Trachea (tissue), 1 donor: ENCODE data around the genes PDC and PLA2G4A.

- PRO-cap, result no peak
Measured at GRCh38 chr1:183734641-183735138, 70.2 kb upstream of the RGL1 start.

DNA sequence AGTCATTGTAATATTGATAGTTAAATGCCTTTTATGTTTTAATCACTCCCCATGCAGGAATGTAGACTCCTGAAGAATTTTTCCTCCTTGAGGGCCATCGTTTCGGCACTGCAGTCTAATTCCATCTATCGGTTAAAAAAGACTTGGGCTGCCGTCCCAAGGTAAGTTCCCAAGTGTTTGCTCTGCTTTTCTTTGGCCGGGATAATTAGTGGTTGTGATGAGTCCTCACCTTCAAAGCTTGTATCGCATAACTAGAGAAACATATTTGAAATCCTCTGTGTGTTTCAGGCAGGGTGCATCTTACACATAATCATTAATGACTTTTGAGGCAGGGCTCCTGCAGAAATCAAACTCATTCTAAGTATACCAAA is 83.5 kb downstream of the RGL1 start:
- PRO-cap, result no peak

DNA sequence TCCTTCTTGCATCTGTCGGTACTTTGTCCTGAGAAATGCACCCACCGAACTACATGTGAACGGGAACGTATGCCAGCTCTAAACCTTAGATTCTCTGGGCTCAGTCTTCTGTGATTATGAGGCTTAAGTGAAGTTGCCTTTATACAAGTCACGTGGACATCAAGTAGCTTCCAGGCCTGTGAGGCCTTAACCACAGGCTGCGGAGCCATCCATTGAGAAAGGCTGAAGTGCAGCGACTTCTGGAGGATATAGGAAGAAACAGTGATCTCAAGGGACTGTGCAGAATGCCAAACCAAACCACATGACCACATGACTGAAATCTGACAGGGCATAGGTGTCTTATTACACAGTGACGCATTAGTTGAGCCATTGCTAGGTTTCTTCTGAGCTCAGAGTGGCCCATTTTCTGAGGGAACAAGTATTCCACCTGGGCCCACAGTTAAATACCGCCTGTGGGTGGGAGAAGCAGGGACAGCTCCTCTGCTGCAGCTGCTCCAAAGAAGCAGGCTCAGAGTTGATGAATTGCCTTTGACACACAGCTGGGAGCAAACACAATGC is 94.6 kb downstream of the COLGALT2 start:
- PRO-cap, result no peak

GRCh38 chr1:184050895-184051150 is 707 bp upstream of the TSEN15 start:
- PRO-cap, result no peak

DNA sequence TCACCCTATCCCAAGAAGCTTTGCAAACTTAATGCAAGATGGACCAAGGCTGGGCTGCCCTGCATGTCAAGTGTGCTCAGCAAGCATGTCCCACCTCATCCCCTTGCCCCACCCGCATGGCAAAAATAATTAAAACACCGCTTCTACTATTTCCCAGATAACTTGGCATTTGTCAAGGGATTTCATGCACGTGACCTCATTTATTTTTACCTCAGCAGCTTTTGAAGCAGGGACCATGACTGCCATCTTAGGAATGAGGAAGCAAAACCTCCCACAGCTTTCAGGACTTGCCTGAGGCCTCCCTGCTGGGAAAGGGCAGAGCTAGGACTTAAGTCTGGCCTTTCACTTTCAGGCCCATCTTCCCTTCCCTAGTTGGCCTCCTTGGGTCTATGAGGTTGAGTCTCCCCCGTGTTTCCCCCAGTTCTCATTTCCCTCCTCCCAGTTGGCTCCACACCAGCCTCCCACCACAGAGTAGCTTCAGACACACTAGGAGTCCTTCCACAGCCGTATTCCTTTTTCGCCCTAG is 161.4 kb downstream of the TSEN15 start:
- PRO-cap, result no peak

GRCh38 chr1:184385759-184386192 is 1.1 kb upstream of the C1orf21 start:
- PRO-cap, result no peak

DNA sequence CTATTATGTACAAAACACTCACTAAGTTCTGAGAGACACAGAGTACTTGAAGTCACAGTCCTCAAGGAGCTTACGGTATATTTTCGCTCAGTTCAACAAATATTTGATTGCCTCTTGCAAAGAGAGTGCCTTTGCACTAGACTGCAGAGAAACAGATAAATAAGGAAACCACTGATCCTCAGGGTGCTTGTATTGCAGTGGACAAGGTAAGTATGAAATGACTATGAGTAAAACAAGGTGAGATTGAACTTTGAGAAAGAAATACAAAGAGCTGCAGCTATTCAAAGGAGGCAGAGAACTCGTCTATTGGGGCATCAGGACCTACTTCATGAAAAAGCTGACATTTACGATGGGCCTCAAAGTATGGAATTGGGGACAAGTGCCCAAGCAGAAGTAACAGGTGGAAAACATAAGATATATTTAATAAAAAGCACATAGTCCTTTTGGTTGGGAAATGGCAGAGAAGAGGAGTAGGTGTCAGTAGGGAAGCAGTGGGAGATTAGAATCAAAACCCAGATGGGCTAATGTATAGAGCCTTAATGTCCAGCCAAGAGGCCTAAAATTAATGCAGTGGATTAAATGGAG is 123.4 kb downstream of the C1orf21 start:
- PRO-cap, result no peak

DNA sequence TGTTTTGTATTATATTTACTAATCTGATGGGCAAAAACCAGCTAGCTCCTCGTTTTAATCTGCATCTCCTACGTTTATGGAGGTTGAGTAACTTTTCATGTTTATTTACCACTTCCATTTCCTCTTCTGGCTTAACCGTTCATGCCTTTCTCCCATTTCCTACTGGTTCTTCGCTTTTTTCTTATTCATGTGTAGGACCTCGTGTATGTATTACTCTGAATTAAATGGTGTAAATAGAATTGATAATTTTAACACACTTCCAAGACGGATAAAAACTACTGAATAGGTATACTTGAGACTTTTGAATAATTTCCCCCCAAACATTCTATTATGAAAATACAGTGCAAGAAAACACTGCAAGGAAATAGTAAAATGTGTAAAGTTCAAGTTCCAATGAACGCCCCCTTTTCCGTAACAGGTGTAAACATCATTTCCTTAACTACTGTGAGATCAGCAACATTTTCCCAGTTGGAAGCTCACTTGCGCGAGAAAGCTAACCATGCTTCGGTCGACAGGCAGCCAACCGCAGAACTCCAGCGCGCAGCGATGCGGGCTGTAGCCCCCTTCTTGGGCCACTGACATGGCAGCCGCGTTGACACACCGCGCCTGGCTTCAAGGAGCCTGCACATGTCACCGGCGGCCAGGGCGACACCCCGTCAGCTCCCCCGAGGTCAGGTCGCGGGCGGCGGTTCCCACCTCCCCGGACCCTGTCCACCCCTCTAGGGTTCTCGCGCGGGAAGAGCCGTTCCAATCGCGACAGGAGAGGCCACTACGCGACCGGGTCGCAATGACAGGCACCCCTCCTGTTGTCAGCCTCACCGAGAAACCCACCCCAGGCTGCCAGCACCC is 798 bp downstream of the EDEM3 start:
- PRO-cap, result unidirectional peak, plus-strand start at position 479 of the sequence

DNA sequence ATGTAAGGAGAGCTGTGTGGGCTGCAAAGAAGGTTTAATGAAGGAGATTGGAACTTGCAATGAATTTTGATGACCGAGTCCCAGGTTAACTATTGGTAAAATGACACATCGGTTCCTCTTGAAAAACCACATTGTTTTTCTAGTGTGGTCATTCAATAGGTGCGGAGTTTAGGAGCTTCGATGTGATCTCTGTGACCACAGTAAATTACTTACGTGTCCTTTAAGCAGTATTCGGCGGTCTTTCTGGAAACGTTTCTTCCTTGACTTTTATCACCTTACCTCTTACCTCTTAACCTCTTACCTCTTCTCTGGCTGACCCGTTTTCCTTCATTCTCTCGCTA is 1.0 kb upstream of the EDEM3 start:
- PRO-cap, result no peak

GRCh38 chr1:184843531-184844282 is 89.0 kb upstream of the EDEM3 start:
- PRO-cap, result no peak

DNA sequence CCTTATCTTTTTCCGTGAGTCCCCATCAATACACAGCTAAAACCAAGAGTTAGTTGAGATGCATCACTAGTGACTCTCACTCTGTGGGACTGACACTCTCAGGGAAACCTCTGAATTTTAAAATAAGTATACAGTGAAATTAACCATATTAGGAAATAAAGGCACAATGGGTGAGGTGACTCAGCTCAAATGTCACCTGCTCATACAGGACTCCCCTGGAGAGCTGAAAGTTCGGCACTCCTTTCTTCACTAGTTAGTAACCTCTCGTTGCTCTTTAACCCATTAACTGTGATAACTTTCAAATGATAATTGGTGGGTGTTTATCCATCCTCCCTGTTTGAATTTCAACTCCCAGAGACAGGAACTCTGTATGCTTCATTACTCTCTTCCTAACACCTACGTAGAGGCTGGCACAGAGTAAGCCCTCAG is 91.3 kb downstream of the NIBAN1 start:
- PRO-cap, result unidirectional peak, minus-strand start at position 91 of the sequence

DNA sequence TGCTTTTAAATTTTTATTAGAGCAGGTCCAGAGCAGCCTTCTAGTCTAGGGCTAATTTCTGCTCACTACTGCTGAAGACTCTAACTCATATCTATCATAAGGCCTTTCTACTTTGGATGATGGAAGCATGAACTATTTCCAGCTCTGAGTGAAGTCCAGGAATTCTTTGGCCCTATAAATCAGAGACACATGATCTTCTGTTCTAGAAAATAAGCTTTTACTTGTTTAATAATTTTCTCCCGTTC is 14.7 kb downstream of the NIBAN1 start:
- PRO-cap, result no peak

- PRO-cap, result no peak
Measured at GRCh38 chr1:184970712-184971360, 3.5 kb downstream of the NIBAN1 start.

- PRO-cap, result no peak
Measured at GRCh38 chr1:185054096-185054743, 8.9 kb downstream of the RNF2 start.

- PRO-cap, result no peak
Measured at GRCh38 chr1:185118626-185119167, 38.1 kb downstream of the TRMT1L start.

GRCh38 chr1:185315338-185315828 is 1.7 kb downstream of the IVNS1ABP start:
- PRO-cap, result no peak

GRCh38 chr1:185561670-185562186 is 172.5 kb upstream of the HMCN1 start:
- PRO-cap, result no peak

DNA sequence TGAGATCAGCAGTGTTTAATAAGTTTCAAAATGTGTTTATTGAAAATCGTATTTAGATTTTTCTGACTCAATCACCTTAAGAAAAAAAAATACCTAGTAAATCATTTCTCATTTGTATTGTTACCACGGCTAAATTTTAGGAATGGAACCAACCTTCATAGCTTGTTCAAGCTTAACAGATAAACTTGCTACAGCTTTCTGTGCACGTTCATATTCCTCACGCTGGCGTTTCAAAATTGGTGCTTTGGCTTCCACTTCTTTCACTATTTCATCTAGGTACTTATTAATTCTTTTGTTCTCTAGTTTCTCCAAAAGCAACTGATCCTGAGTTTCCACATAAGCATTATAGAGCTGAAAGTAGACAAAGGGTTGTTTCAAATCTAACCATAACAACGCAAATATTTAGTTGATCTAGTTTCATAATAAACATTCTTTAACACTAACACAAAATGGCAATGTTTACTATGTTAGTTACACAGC is 15.4 kb downstream of the TPR start:
- PRO-cap, result no peak

- PRO-cap, result no peak
Measured at GRCh38 chr1:186460958-186461284, at the start of gene PDC. TSS of gene PDC (minus strand) at chr1:186461114.

GRCh38 chr1:186828638-186829170 is at the start of gene PLA2G4A:
TSS of gene PLA2G4A (plus strand) at chr1:186828949.
- PRO-cap, result bidirectional peak, plus-strand start at chr1:186829012, minus-strand start at chr1:186828898